Sternocleidomastoid (tissue), 1 donor: ENCODE results near the gene STRA6.

DNA sequence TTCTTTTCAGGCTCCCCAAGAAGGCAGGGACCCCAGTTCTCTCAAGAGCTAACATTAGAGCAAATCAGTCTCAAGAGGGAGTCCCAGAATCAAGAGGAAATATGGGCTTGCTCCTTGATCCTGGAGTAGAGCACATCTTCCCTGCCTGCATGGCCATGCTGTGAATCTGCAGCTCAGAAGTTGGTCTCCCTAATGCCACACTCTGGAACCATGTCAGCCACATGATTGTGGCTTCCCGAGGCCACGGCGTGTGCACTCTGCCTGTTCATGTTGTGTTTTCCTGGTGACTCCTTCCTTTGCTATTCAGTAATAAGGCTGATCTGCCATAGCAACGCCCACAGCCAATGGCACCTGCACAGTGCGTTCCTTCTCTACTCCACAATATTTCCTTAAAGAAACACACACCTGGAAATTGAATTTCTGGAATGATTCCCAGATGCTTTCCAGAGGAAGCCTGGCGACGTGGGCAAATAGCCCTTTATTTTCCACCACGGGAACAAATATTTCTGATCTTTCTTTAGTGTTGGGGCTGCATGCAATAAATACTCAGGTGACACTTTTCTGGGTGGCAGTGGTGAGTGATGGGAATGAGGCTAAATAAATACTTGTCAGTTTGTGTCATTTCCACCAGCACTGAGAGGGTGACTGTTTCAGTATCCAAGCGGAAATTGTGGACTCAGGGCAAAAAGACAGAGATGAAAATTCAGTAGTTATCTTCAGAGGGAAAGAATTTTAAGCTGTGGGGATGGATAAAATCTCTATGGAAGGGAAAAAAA, 21.9 kb upstream of the THSD4 start:
- PRO-cap = no peak

GRCh38 chr15:71414757-71415397, 299.6 kb downstream of the THSD4 start:
- PRO-cap = no peak

- PRO-cap = no peak
These were observed 243.1 kb upstream of the NR2E3 start for GRCh38 chr15:71567112-71567805.

GRCh38 chr15:71660345-71660943, 149.9 kb upstream of the NR2E3 start:
- PRO-cap = no peak

DNA sequence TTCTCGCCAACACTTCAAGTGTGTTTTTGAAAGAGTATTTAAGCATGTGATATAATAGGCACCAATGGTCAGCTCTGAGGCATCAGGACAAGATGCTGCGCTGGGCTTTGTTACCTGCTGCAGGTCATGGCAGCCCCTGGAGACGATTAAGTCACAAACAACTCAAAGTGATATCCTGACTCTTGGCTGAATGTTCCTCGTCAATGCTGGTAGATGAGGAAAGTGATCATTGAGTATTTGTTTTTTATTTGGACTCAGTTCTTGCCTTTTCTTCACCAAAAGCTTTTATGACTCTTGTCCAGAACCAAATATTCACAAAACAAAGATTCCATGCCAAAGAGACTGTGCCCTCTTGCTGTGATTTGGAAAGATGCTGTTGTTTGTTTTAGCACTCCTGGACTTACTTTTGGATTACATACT, 133.3 kb upstream of the NR2E3 start:
- PRO-cap = no peak

DNA sequence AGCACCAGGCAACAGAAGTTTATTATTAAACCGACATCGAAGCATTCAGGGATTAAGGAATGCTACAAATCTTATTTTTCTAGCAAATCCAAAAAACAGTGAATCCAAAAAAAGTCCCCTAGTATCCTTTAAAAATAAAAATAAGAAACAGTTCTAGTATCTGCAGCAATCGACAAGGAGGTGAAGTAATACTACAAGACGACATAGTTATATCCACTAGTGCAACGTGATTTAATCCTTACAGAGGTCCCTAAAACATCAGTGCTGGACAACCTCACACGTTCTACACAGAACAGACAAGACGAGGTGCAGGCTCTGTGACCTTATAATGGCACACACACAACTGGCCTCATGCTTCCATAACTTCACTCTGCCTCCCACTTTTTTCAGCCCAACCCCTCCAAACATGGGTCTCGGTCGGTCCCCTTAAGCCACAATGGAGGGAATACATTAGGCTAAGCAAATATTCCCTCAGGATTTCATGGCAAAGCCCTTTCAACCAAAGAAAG, 1.4 kb downstream of the MYO9A start:
- PRO-cap = no peak

DNA sequence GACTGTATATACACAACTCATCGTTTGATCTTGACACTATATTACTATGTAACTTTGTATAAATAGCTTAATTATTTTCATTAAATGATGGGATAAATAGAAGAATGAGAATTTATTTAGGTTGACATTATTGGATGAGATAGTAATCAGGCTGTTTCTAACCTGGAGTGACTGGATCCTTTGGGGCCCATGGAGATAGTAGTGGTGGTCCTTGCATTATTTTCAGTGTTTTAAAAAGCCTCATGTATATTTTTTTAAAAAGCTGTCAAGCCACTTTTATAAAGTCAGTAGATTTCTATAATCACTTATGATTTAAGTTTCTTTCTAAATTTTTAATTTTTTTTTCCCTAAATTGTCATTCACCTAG, 11.6 kb downstream of the ARIH1 start:
- PRO-cap = no peak

DNA sequence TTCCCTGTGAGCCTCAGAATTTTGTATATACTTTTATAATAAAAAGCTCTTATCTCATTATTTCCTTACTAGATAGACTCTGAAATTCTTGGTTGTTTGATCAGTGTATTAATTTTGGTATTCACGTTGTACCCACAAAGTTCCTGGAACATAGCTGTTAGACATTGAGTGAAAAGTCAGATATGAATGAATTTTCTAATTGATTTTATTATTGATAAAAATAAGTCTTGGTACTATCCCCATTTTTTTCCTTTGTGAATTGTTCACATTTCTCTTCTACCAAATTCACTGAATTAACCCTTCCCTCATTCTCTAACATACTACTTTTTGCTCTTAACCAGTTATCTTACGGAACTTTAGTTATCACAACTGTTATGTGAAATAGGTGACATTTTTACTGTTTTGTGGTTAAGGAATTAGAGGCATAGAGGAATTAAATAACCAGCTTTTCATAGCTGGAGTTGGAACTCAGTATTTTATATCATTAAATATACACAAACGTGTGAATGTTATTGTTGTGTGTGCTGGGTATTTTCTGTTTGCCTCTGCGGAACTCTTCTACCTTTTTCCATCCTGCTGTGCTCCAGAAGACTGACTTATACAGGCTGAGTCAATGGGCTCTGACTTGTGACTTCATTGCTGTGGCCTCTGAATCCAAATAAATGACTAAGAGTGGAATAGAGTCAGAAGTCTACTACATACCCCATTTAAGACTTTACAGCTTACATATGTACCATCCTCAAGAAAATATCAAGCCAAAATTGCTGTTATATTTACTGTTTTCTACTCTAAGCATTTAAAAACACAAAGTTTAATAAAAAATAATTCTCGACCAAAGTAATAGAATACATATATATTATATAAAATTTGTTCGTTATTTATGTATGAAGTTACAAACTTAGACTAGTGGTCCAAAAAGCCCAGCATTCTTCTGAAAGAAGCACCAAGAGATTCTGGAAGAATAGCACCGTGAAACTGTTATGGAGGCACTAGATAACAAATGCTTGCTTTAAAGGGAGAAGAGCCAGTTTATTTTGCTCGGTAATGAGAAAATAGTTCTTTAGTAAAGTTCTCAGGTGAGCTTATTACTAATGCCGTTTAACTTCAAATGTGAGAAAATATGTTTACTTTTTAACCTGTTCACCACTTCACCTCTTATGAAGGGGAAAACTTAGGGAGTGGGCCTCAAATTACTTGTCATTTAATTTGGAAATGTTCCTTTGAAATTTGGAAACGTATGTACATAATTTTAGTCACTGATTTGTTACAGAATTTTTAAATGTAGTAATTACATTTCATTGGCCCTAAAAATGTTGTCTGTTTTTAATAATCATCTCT, 17.7 kb downstream of the ARIH1 start:
- PRO-cap = no peak

DNA sequence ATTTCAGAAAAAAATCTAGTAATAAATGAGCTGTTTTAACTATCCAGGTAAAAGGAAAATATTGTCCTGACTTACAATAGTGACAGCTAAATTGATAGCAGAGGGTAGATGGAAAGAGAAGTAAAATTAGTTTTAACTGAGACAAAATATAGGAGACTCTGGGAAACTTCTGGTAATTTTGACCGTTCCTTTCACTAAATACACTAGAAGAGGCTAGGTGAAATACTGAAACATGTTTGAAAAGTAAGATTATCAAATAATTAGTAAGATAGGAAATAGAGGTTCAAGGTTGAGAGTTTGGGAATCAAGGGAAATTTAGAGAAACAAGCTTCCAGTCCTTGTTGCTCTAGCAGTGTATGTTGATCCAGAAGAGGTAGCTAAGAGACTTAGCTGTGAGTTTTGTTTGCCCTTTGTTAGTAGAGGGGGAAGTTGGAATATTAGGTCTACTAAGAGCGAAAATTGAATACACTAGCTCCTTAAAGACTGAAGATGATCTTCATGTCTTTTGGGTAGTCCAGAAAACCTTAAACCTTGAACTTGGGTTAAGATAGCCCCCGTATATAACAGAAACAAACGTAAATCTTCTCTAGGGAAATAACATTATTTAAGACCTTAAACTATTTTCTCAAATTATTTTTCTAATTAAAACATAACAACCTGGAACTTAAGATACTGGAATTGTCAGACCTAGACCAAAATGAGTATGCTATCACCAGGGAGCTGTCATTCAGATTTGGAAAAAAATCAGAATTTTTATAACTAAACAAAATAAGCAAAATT, 56.0 kb downstream of the ARIH1 start:
- PRO-cap = no peak

- PRO-cap = no peak
These were observed 89.9 kb upstream of the GOLGA6B start for GRCh38 chr15:72564566-72564983.

DNA sequence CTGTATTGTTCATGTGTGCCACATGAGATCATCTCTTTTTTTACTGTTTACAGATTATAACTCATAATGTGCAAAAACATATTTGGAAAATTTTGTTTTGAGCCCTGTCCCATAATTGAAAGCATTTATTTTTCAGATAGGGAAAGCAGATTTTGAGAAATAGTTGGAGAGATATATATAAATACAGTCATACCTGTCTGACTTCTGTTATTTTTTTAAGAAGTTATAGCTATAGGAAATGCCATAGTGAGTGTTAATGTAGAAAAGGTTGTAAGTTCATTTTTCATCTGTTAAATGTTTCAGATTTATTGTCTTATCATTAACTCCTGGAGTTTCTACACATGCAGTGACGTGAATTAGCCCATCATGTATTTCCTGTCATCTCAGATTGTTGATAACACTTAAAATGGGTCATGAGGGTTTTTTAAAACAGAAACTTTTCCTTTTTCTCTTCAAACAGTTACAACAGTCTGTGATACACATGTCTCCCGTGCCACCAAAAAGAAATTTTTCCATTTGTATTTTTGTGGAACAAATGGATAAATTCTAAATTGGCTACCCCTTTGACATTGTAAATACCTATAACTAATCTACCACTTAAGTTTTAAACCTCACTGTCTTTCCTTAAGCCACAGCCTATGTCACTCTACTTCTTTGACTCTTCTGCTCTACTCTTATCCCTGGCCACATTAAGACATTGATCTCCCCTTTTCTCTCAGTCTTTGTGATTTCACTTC, 89.0 kb downstream of the NEO1 start:
- PRO-cap = no peak

DNA sequence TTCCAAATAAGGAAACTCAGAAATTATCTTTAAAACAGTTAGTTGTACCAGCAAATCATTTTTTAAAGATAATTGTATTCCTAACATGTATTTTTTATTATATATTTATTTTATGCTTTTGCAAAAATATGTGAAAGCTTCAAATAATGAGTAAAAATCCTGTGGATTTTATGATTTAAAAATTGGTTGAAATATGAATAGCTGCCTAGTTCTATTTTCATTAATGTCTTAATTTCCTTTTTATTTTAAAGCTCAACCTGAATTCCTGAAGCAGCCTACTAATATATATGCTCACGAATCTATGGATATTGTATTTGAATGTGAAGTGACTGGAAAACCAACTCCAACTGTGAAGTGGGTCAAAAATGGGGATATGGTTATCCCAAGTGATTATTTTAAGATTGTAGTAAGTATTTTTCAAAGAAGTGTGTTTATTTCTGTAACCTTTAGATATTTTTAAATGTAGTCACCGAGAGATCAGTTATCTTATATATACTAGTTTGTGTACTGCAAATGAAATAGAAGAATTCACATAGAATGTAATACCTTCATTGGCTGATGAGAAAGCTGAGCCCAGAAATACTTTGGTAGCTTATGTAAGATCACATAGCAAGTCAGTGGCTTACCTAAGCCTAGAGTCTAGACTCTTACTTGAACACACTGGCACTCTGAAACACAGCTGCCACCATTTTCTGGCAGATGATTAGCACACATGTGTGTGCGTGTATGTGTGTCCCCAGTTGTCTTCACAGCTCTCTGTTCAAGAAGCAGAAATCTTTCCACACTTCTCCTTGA, 124.1 kb downstream of the NEO1 start:
- PRO-cap = no peak

- PRO-cap = no peak
These were observed 4.1 kb downstream of the CD276 start for GRCh38 chr15:73688230-73688723.

DNA sequence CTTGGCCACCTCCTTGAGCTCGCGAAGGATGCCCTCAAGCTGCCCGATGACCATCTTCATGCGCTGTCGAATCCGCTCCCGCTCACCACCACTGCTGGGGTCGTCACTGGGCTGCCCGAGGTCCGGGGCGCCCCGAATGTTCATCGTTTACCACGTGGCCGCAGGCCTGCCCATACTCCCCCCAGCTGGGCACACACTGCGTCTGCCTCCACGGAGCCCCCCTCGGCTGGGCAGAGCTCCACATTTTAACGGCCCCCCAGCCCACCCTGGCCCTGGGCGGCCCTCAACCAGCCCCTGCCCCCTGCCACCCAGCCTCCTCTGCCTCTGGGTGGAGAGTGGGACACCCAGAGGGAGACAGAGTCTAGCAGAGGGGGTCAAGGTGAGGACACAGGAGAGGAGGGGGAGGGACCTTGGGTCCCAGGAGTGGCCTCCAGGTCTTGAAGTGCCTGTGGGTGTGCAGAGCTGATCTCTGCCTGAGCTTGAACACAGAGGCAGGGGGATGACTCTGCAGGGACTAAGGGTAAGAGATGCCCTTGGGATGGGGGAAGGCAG, 2.1 kb downstream of the INSYN1 start:
- PRO-cap = no peak

DNA sequence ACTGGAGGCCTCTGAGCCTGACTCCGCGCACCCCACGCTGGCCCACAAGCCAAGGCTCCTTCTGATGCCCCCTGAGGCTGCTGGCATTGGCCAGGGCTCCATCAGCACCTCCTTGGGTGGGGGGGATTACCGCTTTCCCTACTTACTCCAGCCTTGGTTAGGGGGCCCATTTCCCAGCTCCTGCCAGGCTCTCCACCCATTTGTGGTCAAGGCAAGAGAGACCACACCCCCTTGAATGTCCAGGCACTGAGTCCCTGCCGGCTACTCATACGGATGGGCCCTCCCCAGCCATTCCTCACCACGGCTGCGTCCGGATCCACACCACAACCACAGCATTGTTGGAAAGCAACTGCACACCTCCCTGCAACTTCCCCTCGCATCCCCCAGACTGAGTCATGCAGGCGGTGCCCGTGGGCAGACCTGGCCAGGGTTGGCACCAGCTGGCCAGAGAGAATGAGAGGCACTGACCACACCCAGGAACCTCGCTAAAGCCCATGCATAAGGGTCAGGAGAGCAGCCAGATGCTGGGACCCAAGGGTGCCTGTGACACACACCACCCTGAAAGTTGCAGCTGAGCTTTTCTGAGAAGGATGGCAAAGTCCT, 30.4 kb downstream of the LOXL1 start:
- PRO-cap = no peak

GRCh38 chr15:73972804-73973327, 19.2 kb downstream of the STOML1 start:
- PRO-cap = unidirectional peak, plus-strand start at chr15:73973176

- PRO-cap = no peak
These were observed 2.8 kb downstream of the ISLR start for GRCh38 chr15:74176147-74176884.

DNA sequence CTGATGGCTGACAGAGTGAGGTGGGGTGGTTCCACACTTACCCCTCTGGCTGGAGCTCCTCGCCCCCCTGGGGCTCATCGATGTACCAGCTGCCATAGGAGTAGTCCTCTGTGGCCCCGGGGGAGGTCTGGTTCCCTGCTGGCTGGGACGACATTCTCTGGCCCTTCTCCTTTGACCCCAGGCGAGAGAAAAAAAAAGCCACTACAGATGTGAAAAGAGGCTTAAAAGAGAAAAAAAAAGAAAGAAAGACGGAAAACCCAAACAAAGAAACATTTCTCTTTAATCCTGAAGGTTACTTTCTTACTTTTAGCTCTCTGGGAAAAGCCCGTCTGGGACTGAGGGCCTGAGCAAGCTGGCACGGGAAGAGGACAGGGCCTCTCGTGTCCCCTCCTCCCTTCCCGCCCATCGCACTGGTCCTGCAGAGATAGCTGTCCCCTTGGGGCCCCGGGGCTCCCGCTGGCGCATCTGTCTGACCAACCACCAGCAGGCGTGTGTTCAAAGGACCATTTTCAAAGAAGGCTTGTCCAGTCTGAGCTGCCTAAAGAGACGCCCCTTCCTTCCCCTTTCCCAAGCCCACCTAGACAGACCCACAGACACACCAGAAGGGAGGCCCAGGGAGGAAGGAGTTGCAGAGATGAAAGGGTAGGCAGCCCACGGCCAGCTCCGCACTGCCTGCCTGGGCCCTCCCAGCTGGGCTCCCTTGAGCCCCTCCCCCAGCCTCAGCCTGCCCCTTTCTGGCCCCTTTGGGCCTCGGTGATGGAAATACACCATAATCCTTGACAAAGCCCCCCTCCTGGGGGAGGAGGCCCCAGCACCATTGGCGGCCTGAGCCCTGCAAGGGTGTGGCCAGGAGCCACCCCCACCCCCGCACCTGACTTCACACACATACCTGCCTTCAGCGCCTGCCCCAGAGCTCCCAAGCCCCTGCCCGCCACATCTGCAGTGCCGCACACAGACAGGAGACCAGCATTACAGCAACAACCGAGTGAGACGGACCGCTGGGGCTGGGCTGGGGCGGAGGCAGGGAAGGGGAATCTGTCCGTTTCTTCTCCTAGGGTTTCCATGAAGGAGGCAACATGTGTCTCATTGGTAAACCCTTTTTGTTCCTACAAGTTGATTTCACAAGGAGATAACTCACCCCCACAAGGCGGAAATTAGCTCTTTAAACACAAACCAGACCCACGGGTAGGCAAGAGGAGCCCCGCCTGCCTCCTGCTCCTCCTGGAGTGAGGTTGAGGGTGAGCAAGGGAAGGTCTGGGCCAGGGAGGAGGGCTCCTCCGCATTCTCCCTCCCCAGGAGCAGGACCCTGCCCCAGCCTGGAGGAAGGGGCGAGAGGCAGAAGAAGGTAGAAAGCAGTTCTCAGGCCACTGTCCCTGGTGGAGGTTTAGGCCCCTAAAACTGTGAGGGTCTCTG, at the start of gene STRA6:
Gene STRA6 (minus strand): TSS at position 674 of the 1,413 bp plus-strand sequence.
- PRO-cap = no peak

- PRO-cap = no peak
These were observed 9.8 kb downstream of the SEMA7A start for GRCh38 chr15:74423751-74424532.

- PRO-cap = bidirectional peak, plus-strand start at chr15:74787697, minus-strand start at chr15:74787538
These were observed 5.8 kb downstream of the CSK start for GRCh38 chr15:74787482-74788242.